Gallbladder (tissue), 1 donor: ENCODE data around the genes KCNK7, SIPA1, AP5B1 and CCDC85B.

DNA sequence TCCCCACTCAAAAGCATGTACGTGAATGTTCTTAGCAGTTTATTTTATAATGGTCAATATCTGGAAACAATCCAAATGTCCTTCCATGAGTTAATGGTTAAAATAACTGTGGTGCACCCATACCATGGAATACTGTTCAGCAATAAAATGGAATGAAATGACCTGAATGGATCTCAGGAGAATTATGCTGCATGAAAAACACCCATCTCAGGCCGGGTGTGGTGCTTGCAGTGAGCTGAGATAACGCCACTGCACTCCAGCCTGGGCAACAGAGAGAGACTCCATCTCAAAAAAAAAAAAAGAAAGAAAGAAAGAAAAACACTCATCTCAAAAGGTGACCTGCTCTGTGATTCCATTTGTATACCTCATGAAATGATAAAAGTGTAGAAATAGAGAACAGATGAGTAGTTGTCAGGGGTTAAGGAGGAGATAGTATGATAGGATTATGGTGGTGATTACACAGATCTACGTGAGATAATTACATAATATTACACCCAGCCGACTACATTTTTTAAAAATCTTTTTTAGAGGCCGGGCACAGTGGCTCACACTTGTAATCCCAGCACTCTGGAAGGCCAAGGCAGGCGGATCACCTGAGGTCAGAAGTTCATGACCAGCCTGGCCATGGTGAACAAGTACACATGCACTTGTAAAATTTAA, 57.0 kb upstream of the SCYL1 start:
- PRO-cap = no peak

- PRO-cap = no peak
These were observed 15.4 kb upstream of the SCYL1 start for GRCh38 chr11:65509230-65510166.

- PRO-cap = no peak
These were observed 14.1 kb upstream of the SCYL1 start for GRCh38 chr11:65510756-65511167.

DNA sequence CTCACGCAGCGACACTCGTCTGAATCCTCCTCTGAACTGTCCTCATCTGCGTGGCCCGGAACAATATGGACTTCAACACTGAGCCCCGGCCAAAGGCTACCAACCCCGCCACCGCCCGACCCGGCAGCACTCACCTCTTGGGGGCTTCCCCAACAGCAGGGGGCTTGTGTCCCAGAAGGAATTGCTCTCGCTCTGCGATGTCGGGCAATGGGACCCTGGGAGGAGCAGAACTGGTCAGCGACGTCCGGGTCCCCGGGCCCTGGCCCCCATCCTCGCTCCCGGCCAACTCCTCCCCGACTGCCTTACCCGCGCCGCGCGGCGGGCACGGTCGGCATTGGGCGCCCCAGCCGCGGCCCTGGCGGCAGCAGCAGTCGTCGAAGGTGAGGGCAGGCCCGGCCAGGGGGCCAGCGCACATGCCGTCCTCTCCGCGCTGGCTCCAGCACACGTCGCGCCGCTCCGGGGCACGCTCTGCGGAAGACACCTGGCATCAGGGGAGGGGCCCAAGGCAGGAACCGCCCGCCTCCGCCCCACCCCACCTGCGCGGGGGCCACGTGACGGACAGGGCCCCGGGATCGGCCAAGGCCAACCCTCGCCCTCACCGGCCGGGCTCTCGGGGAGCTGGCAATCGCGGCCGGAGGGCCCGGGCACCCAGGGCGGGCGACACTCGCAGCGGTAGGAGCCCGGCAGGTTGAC, 14.7 kb downstream of the SCYL1 start:
- PRO-cap = bidirectional peak, plus-strand start at position 624 of the sequence, minus-strand start at position 450 of the sequence

DNA sequence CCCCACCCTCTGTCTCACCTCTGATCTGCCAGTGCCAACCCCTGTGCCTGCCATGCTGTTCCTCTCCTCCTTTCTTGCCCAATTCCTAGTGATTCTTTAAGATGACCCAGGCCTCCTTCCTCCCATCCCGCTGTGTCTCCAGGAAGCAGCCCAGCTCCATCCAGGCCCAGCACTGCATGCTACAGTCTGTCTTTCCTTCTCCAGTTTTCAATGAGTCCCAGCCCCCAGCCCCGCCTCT, 12.3 kb downstream of the LTBP3 start:
- PRO-cap = no peak

GRCh38 chr11:65559944-65560543, 1.9 kb upstream of the LTBP3 start:
- PRO-cap = bidirectional peak, plus-strand start at chr11:65560378, minus-strand start at chr11:65560166

DNA sequence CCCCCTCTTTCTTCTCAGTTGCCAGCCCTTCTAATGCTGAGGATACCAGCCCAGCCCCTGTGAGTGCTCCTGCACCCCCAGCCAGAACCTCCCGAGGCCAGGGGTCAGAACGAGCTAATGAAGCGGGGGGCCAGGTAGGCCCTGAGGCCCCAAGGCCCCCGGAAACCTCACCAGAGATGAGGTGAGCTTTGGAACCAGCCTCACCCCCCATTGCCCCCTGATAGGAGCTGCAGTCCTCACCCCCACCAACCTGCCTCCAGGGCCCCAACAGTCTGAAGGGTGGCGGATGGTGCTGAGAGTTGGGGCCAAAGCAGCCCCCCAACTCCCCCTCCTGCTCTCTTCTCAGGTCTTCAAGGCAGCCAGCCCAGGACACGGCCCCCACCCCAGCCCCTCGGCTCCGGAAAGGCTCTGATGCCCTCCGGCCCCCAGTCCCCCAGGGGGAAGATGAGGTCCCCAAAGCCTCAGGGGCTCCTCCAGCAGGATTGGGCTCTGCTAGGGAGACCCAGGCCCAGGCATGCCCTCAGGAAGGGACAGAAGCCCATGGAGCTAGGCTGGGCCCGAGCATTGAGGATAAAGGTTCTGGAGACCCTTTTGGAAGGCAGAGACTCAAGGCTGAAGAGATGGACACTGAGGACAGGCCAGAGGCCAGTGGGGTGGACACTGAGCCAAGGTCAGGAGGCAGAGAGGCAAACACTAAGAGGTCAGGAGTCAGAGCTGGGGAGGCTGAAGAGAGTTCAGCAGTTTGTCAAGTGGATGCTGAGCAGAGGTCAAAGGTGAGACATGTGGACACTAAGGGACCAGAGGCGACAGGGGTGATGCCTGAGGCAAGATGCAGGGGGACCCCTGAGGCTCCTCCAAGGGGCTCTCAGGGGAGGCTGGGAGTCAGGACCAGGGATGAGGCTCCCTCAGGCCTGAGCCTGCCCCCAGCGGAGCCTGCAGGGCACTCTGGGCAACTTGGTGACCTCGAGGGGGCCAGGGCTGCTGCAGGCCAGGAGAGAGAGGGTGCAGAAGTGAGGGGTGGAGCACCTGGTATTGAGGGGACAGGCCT, 5.7 kb downstream of the EHBP1L1 start:
- PRO-cap = no peak

DNA sequence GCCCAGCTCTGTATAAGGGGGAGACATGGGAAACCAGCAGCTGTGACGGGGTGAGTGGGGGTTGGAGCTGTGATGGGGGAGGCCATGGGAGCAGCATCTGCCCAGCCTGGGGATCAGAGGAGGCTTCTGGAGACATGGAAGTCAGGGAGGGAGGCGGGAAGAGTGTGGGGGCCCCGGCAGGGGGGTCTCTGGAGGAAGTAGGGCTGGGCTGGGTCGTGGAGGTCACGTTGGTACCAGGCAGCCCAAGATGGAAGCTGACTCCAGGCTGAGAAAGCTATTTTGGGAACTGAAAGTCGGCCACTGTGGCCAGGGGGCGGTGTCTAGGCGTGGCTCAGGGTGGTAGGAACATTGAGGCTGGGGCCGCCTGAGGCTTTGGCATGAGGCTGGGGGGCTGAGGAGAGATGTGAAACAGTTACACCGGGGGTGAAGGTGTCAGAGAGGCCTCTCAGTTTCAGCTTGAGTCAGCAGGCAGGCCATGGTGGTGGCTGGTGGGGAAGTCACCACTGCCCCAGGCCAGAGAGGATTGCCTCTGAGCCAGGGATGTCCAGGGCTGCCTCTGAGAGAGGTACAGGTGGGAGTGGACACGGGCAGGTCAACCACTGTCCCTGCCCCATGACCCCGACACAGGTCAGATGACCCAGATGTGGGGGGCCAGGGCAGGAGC, 7.5 kb downstream of the KCNK7 start:
- PRO-cap = no peak

DNA sequence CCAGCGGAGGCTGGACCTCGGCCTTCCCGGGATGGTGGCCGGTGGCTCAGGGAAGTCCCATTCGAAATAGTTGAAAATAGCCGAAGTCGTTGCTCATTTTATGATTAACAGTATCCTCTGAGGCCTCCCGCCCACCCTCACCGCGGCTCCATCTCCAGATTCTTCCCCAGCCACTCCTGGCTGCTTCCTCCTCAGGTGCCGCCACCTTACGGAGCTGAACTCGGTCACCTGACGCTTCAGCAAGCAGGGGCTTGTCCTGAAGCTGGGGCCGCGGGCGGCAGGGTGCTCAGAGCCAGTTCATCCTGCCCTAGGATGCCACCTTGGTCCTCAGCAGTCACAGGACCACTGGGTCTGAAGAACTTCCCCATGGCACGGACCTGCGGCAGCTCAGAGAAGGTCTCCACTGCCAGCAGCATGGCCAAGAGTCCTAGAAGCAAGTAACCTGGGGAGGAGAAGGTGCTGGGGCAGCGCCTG, 2.8 kb downstream of the KCNK7 start:
- PRO-cap = no peak

- PRO-cap = no peak
These were observed at the start of gene KCNK7 for GRCh38 chr11:65595475-65596157. Gene KCNK7, minus strand, starts transcription at chr11:65595800.

DNA sequence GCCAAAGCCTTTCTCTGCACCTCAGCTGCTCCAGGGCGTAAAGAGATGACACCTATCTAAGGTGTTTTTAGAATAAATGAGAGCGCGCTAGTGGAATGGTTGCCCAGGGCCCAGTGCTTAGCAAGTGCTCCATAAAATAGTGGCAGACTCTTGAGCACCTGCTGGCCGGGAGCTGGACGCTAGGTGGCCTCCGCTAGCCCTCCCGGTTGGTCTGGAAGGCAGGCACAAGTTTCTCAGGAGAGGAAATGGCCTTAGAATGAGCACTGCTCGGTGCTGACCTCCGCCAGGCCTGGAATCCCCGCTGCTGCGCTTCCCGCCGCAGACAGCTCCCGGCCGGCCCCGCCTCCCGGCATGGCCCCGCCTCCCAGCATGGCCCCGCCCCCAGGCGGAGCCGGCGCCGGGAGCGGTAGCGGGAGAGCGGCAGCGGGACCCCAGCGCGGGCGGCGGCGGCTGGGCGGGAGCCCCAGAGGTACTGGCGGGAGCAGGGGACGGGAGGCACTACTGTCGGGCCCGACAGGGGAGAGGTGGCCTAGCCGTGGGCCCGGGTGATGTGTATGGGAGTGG, at the start of gene SIPA1:
Gene SIPA1 (plus strand): TSS at position 388 of the 564 bp plus-strand sequence.
- PRO-cap = bidirectional peak, plus-strand start at position 434 of the sequence, minus-strand start at position 296 of the sequence

GRCh38 chr11:65655244-65655945, 7.3 kb downstream of the RELA start:
- PRO-cap = no peak

DNA sequence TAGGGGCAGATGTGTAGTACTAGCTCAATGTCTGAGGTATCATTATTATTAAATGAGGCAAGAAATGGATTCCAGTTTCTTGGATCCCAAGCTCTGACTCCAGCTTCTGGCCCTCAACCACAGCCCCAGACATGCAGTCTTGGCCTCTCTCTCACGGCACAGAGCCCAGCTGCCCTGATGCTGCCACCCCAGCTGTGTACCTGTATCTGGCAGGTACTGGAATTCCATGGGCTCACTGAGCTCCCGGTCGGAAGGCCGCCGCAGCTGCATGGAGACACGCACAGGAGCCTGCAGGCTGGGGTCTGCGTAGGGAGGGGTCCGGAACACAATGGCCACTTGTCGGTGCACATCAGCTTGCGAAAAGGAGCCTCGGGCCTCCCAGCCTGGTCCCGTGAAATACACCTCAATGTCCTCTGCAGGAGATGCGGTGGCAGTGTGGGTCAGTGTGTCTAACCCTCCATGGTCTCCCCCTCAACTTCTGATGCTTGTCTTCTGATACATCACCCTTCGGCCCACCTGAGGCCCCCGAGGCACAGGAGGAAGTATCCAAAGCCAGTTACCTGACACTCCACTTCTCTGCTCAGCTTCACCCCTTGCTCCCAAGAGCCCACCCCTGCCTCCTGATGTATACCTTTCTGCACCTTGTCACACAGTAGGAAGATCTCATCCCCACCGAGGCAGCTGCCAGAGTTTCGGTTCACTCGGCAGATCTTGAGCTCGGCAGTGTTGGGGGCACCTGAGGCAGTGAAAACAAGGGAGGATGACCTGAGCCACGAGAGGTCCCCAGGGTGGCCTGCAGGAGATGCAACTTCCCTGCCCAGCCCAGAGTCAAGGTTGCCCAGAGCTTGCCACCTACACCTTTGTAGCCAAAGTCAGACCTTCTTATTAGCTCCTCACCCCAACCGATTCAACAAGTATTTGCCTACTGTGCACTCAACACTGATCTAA, 4.4 kb downstream of the RELA start:
- PRO-cap = no peak

GRCh38 chr11:65780639-65781156, at the start of gene AP5B1:
Gene AP5B1, minus strand, starts transcription at chr11:65780976.
- PRO-cap = bidirectional peak, plus-strand start at chr11:65781064, minus-strand start at chr11:65780935

GRCh38 chr11:65870412-65871241, 2.0 kb downstream of the EFEMP2 start:
- PRO-cap = unidirectional peak, plus-strand start at chr11:65870515

GRCh38 chr11:65871941-65872420, 619 bp downstream of the EFEMP2 start:
- PRO-cap = no peak

DNA sequence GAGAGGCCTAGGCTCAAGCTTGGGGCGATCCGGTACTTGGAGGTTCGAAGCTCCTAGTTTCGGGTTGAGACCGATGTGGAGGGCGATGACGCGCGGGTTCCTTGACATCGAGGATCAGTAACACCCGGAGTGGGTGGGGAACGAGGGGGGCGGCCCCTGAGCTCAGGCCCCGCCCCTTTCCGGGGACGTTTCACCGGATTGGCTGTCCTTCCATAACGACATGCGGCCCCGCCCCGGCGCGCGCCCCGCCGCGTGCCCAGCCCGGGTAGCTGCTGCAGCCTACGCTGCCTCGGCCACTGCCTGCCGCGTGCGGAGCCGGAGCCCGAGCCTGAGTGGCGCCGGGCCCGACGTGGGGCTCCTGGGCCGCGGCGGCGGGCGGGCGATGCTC, at the start of gene CCDC85B:
Gene CCDC85B (plus strand): TSS at position 295 of the 388 bp plus-strand sequence.
- PRO-cap = bidirectional peak, plus-strand start at position 296 of the sequence, minus-strand start at position 119 of the sequence

DNA sequence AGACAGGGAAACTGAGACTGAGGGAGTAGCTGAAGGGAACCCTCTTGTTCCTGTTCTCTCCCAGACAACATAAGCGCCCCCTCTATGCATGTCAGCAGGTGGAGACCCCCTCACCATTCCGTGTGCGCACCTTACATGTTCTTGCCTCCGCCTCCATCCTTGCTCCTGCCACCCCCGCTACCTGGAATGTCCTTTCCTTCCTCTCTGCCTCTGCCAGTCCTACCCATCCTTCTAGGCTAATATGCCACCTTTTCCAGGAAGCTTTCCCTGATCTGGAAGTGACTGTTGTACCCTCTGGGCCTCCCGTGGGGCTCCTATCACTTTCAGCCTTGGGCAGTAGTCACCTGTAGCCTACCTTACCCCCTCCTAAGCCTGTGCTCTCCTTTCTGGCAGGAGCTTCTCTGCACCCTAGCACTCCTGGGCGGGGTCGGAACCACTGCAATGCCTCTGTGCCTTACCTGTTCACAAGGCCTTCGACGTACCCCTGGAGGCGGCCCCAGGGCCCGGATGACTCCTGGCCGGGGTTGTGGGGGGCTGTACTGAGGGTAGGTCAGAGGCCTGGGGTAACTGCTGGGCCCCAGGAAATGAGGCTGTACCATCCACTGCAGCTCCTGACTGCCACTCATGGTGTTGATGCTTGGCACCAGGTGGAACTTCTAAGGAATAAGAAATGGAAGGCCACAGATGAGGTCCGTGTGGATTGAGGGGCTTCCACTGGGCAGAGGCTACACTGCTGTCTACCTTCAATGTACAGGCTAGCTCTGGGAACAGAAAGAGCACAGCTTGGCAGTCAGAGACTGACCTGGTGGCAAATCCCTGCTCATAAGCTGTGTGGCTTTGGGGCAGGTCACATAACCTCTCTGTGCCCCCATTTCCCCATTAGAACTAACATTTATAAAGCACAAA, 3.6 kb downstream of the FOSL1 start:
- PRO-cap = no peak

DNA sequence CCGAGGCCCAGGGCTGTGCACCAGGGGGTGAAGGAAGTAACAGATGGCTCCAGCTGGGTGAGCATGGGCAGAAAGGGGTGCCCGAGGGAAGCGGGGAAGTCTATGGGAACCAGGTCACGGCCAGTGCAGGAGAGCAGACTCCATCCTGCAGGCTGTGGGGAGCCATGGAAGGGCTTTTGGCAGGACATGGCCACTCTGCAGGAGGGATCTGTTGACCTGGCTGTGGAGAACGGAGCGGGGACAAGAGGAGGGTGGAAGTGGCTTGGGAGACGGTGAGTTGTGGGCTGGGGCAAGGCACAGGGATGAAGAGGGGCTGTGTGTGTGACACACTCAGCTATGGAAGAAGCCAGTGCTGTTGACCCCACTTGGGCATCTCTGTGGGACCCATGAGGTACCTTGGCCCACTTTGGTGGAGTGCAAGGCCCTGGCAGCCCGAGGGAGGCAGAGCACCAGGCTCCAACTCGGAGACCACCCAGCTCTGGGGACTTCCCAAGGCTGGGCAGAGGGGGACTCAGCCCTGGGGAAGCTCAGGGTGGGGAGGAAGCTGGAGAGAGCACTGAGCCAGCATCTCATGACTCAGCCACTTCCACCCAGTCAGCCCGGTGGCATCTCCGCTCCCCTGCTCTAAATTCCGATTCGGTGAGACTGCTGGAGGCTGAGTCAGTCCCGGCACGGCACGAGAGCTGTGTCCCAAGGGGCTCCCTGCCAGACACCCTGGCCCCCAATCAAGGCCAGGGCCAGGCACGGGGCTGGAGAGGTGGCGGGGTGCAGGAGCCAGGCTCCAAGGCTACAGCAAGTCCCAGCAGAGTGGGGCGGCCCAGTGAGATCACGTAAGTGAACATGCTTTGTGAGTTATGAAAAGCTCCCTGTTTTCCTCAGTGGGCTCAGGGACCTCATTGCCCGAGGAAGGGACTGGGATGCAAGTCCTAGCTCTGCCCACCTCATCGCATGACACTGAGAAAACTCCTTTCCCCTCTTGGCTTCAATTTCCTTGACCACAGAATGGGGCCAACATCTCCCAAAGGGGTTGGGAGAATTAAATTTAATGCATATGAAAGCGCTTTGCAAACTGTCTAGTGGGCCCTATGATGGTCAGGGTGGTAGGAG, 3.2 kb downstream of the C11orf68 start:
- PRO-cap = no peak

GRCh38 chr11:65928008-65928533, 8.8 kb downstream of the DRAP1 start:
- PRO-cap = unidirectional peak, minus-strand start at chr11:65928233